Left ventricle myocardium (tissue), 1 donor: ENCODE measurements around a stretch of chr7.

- PRO-cap = no peak
Measured at GRCh38 chr7:66095171-66095554, 19.5 kb upstream of the CRCP start.

GRCh38 chr7:66142252-66142610 is 27.6 kb downstream of the CRCP start:
- PRO-cap = no peak

DNA sequence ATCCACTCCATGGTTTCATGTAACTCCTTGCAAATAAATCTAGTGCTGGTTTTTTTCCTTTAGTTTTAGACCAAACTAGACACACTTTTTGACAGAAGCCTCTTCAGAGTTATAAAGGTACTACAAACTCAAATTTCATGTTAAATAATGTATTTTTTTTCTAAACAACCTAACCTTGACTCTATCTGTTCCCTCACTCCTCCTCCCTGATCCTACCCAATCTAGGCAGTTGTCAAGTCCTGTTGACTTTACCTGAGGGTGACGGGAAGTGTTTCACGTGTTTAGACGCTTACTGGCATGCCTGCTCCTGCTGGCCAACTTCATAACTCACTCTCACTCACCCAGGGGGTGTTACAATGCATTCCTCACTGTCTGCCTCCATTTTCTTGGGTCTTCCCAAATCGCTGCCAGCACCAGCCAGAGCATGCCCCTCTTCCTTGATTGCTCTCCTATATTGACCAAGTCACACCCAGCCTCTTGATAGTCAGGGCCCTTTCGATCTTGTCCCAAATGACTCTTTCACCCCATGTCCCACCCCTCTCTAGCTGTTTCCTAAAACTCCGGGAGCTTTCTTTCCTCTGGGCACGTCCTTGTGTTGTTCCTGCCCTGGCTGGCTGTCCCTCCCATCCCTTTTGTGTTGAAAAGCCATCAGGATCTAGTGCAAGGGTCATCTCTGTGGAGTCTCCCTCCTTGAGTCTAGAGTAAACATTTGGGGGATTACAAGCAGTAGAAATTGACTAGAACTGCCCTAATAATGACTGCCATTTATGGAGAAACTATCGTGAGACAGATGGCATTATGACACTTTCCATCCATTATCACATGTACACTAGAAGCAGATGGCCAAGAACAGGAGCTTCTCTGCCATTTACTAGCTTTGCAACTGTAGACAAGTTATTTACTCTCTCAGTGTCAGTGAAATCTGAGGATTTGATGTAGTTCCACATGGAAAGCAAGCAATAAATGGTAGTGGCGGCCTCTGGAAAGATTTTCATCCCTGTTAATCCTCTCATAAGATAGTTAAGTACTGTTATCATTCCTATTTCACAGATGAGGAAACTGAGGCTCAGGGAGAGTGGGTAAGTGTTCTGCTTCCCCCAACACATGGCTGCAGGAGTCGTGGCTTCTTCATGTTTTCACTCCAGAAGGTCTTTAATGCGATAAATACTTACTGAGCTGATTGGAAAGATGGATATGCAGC is 28.6 kb downstream of the CRCP start:
- PRO-cap = unidirectional peak, minus-strand start at position 456 of the sequence

DNA sequence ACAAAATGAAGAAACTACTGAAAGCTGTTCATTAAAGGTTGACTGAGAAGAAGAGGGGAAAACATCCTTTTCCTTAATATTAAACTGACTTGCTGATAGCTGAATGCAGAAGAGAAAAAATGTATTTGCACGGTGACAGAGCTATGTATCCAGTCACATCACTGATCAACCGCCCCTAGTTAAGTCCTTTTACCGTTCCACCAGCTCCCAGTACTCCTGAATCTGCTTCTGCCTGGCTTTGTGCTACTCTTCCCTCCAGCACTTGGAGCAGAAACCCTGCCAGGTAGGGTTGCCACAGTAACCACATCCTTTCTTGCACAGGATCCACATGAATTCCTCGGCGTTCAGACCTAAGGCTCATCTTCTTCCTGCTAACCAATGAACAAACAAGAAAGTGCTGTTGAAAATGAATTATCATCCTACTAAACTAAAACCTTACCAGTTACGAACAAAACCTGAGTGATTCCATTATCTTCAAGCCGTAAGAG is 52.1 kb upstream of the KCTD7 start:
- PRO-cap = no peak

DNA sequence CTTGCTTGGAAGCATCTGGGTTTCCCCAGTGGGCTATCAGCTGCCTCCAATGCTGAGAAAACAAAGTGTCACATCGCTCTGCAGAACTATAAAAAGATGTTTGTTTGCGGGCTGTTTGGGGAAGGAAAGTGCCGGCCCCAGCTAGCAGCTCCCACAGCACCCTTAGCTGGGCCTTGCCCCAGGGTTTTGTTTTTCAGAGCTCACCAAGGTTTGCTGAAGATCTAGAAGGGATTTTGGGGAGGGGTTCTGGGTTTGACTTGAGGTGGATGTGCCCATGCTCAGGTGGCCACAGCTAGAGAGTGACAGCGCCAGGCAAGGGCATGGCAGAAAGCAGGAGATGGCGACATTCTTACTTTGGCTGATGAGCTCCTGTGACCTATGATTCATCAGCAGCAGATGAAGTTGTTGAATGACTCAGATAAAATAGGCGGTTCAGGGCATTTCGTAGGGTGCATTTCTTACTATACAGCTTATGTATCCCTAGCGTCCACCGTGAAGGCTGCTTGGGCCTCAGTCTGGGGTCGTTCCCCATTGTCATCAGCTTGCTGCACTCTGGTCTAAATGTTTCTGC is 7.1 kb downstream of the KCTD7 start:
- PRO-cap = no peak

DNA sequence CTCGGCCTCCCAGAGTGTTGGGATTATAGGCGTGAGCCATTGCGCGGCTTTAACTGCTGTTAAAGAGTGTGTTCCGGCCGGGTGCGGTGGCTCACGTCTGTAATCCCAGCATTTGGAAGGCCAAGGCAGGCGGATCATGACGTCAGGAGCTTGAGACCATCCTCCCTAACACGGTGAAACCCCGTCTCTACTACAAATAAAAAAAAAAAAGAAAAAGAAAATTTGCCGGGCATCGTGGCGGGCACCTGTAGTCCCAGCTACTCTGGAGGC is 1.2 kb downstream of the RABGEF1 start:
- PRO-cap = no peak

DNA sequence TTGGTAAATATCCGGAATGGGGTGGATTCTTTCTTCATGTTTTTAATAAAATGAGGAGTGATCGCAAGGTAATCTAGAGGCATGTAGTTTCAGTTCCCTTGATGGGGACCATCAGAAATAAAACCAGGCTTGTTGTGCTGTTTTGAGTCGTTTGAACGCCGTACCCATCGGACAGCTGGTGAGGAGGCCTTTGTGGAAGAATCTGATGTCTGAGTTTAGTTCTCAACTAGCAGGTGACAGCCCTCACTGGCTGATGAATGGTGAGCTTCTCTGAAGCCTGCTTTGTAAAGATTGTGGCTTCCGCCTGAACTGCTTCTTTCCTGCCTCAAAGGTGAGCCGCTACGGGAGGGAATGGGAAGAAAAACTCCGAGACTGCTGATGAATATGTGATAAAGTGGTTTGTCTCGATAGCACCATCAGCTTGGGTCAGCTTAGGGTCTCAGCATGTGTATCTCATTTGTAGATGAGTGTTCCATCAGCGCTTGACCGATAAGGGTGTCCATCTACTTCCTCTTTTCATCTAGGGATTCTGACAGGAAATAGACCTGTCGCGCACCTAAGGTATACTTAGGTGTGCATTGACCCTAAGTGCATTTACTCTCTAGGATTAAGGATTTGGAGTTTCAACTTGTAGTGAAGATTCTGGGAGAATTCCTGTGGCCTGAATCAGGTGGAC is 1.0 kb downstream of the TMEM248 start:
- PRO-cap = no peak

DNA sequence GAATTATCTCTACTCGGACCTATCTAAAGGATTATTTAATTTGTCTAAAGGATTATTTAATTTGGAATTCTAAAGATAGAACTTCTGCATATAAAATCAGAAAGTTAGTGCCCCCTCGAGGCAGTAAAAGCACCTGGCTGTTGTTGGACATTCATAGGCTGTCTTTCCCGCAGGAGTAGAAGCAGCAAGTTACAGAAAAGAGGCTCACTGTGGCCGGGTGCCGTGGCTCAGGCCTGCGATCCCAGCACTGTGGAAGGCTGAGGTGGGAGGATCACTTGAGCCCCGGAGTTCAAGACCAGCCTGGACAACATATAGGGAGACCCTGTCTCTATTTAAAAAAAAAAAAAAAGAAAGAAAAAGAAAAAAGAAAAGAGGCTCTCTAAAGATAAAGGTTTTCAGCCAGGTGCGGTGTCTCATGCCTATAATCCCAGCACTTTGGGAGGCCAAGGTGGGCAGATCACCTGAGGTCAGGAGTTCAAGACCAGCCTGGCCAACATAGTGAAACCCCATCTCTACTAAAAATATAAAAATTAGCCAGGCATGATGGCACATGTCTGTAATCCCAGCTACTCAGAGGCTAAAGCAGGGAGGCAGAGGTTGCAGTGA is 27.9 kb downstream of the TMEM248 start:
- PRO-cap = no peak

GRCh38 chr7:69412475-69413183 is 185.6 kb upstream of the AUTS2 start:
- PRO-cap = no peak

DNA sequence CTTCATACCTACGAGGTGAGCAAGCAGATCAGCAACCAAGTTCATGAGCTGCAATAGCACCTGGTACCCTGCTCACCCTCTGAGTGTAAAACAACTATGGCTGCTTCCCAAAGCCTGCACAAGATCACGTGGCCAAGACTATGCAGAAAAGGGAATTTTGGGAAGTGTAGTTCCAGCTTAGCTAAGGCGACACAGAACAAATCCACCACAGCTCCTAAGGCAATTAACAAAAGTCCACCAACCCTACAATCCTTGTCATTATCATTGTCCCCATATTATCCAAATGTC is 95.9 kb upstream of the AUTS2 start:
- PRO-cap = no peak

- PRO-cap = no peak
Measured at GRCh38 chr7:70140640-70141459, 542.6 kb downstream of the AUTS2 start.

DNA sequence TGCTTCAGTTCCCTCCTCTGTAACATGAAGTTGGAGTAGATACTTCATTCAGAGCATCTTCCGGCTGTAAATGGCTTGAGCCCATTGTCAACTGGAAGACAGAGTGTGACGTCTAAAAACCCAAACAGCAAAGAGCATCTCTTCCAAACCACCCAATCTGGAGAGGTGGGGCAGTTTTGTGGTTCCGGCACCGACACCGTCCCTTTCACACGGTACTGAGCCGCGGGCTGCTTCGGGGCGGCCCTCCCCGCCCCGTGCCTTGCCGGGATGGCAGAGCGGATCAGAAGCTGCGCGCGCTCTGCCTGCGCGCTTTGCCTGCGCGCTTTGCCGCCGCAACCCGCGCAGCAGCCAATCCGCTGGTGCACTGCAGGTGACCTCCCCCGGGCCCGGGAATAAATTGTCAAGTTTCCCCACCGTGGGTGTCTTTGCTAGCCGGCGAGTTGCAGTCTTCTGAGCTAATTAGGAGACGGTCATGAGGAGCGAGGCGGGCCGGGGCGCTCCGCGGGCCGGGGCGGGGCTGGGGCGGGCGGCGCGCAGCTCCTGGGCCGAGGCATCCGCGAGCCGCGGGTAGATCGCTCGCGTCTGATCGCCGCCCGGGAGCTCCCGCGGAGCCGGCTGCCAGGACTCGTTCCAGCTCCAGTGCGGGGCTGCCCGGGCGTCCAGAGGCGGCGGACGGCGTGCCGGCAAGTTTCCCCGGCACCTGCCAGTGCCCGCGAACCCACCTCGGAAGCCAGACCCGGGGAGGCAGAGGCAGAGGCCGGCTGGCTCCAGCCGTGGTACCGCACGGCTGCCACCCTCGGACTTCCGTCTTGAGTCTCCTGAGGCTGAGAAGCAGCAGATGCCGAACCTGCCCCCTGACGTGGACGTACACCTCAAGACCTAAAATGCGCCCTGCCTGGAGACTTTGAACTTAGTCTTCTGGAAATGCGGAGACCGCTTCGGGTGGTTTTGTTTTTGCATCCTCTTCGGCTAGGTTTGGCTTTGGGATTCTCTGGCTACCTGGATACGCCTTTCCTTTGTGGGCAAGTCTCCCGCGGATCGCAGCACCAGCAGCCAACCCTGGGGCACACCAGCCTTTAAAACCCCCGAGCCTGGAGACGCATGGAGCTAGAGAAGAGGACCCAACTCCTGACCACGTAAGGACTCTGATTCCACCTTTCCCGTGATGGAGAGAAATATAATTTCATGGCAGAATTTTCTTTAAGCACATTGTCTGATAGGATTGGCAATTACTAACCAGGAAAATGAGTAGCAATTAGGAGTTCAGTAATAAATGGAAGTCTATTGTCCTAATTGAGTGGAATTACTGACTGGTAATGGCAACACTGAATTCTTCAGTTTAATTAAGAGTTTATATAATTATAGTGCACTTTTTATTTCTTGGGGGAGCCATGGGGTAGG is 535.8 kb upstream of the GALNT17 start:
- PRO-cap = no peak

DNA sequence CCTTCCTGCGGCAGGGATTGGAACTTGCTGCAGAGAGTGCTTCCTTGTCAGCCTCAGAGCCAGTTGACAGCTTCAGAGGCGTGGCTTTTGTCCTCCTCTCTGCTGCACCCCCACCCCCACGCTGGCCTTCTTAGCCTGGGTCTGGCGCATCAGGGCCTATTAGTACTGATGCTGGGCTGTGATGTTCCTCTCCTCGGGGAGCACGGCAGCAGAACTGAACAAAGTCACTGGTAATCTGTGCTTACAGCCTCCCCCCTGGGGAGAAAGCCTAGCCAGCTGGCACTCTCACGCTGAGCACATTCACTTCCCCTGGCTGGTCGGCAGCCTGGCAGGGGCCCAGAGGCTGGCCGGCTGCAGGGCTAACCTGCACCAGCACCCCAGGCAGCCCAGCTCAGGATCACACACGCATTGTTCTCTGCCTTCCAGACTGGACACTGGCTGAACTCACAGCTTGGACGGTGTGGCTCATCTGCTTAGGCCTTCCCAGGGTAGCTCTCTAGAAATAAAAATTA is 517.4 kb upstream of the GALNT17 start:
- PRO-cap = no peak

DNA sequence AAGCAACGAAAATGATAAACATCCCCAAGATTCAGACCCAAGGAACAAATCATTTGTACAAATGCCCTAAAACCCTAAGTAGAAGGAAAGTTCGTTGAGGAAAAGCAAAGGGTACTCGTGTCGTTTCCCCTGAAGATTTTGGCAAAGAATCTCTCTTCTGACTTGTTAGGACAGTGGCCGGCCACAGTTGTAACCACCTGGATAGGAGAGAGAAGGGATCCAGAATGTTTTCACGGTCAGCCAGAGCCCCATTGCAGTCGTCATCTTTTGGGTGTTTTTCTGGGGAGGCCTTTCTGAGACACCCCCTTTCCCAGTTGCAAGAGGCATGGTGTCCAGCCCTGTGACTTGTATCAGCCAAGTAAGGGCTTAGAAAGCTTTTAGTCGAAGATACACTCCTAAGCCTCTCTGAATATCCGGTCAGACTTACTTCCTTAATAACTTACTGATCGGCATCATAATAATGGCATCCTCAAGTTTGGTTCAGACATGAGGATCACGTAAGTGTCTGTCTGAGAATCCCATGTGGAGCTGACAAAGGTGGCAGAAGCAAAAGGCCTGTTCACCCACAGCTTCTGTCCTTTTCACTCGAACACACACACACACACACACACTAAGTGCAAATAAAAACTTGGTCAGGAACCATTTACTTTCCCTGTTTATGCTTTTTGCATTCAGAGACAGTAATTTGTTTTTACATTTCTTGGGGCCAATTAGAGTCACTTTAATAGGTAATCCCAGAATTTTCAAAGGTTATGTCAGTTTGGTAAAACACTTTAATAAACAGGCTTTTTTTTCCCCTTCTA is 435.7 kb upstream of the GALNT17 start:
- PRO-cap = no peak

DNA sequence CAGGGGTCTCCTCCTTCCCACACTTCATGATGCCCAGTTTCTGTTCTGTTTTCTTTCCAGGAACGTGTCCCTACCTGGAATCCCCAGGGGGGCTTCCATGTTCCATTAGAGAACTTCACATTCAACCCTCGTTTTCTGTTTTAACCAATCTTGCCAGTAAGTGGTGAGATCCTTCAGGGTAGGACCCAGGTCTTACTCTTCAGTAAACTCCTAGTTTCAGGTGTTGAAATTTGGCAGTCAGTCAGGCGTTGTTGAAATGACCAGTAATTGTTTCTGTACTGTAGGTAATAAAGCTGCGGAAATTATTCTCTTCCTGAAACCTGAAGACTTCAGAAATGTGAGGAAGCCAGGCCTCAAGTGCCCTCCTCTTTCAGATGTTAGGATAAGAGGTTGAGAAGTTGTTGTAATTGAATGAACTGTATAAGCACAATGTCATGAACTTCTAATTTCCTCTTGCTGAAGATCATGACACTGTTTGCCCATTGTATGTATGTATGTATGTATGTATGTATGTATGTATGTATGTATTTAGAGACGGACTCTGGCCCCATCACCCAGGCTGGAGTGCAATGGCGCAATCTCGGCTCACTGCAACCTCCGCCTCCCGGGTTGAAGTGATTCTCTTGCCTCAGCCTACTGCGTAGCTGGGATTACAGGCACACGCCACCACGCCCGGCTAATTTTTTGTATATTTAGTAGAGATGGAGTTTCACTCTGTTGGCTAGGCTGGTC is 402.4 kb upstream of the GALNT17 start:
- PRO-cap = no peak

DNA sequence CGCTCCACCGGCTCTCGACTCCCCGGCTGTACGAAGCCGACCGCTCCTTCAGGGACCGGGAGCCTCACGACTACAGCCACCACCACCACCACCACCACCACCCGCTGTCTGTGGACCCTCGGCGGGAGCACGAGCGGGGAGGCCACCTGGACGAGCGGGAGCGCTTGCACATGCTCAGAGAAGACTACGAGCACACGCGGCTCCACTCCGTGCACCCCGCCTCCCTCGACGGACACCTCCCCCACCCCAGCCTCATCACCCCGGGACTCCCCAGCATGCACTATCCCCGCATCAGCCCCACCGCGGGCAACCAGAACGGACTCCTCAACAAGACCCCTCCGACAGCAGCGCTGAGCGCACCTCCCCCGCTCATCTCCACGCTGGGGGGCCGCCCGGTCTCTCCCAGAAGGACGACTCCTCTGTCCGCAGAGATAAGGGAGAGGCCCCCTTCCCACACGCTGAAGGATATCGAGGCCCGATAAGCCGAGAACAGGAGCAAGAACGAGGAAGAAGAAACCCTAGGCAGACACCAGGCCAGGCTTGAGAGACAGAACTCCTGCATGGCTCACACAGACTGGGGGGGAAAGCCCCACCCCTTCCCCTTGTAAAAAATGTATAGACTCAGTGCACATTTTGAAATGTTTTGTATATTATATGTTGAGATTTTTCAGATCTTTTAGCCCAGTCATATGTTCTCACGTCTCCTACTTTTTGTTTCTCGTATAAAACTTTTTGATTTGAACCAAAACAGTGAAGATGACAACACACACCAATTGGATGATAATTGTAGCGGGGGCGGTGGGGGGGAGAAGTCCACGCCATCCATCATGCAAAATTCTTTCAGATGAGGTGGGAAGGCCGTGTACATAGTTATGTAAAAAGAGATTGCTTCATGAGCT is 341.2 kb upstream of the GALNT17 start:
- PRO-cap = no peak

DNA sequence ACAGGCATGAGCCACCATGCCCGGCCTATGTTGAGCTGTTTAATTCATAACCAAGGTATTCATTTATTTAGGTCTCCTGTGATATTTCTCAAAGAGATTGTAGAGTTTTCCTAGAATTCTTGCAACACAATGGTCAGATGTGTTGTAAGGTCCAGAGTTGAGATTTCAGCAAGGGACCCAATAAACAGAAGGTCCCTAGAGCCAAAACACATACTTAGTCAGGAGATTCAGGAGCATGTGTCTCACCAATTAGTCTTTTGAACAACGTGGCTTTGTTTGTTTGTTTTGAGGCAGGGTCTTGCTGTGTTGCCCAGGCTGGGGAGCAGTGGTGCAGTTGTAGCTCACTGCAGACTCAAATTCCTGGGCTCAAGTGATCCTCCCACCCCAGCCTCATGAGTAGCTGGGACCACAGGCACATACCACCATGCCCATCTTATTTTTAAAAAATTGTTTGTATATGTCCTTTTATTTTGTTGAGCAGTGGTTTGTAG is 321.3 kb upstream of the GALNT17 start:
- PRO-cap = no peak

- PRO-cap = no peak
Measured at GRCh38 chr7:71236568-71237420, 104.8 kb downstream of the GALNT17 start.

GRCh38 chr7:71343918-71344638 is 212.1 kb downstream of the GALNT17 start:
- PRO-cap = no peak

GRCh38 chr7:71458200-71458479 is 326.2 kb downstream of the GALNT17 start:
- PRO-cap = no peak